NCI-H460 (cell line): ENCODE measurements around a stretch of chr3.

GRCh38 chr3:63159487-63159840 lies 118.6 kb upstream of the SYNPR start:
RAMPAGE:
- cytosol, long total RNA: no peak
- long total RNA: no peak
- nucleus, long total RNA: no peak

GRCh38 chr3:63953044-63953682 lies 70.1 kb downstream of the PSMD6 start:
RAMPAGE:
- cytosol, long total RNA: no peak
- long total RNA: no peak
- nucleus, long total RNA: no peak

DNA sequence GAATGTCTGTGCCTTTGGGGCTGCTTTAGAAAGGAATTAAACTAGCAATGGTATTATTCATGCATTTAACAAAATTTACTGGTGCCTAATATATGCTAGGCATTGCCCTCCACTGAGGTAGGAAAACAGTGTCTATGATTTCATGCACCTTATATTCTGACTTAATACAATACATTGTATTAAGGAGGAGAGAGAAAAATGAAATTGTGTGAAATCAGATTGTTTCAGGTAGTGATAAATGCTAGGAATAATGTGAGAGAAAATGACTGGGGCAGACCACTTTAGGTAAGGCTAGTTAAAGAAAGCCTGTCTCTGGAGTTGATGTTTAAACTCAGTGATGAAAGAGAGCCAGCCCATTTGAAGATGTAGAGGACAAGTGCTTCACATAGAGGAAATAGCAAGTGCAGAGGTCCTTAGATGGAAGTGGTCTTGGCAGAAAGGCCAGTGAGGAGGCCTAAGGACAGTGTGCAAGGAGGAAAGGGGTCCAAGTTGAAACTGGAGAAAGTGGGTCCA lies 63.4 kb downstream of the PSMD6 start:
RAMPAGE:
- cytosol, long total RNA: no peak
- long total RNA: no peak
- nucleus, long total RNA: no peak

RAMPAGE:
- cytosol, long total RNA: no peak
- long total RNA: no peak
- nucleus, long total RNA: no peak
Observed at GRCh38 chr3:63966942-63967386, 56.3 kb downstream of the PSMD6 start.

RAMPAGE:
- cytosol, long total RNA: no peak
- long total RNA: no peak
- nucleus, long total RNA: no peak
Observed at GRCh38 chr3:63995860-63996522, 27.3 kb downstream of the PSMD6 start.

DNA sequence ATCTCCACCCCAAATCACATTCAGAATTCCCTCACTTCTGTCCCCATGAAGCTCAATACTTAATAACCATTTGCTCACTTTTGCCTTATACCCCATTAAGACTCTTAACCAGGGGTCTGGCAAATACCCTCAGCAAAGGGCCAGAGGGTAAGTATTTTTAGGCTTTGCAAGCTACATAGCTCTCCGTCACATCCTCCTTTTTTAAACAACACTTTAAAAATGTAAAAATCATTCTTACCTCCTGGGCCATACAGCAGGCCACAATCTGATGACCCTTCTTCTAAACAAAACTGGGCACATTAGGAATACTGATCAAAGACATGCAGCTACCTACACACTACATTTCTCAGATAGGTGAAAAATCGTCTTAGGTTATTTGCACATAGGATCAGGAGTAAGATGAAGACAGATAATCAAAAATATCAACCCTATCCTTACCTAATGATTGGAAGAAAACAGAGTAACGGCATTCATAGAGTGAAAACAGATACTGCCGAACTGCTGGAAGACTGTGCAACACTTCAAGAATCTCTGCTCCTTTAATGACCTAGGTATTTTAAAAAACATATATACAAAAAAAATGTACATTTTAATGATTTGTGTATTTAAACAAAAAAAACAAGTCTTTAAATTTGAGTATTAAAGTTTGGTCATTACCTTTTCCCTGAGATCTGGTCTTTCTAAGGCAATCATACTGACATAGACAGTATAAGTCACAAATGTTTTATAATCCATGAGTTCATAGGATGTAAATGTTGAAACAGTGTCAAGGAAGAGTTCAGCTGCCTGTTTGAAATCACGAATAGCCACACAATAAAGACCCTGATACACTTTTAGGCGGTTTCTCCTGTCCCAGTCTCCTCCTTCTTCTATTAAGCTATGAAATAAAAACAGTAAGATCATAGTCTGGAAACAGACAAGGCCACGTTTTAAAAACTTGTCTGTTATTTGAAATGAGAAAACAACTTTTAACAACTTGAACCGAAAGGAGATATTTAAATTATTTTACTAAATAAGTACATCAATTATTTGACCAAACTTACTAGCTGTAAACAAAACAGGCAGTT lies 4.8 kb downstream of the PSMD6 start:
RAMPAGE:
- cytosol, long total RNA: no peak
- long total RNA: no peak
- nucleus, long total RNA: no peak

DNA sequence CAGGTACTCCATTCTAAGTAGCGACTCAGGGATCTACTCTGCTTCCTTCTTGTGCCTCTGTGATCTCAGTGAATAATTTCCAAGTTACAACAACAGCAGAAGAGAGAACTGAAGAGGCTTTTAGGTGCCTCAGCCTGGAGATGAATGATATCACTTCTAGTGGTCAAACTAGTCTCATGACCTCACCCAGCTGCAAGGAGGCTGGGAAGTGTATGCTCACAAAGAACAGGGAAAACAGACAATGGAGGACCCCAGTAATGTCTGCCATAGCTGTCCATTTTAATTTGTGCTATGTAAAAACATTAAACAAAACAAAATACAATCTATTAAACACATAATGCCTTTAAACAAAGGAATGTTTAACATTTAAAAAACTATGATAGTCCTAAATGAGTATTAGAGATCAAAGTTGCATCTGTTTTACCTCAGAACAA lies 4.7 kb upstream of the PRICKLE2 start:
RAMPAGE:
- cytosol, long total RNA: no peak
- long total RNA: no peak
- nucleus, long total RNA: no peak

DNA sequence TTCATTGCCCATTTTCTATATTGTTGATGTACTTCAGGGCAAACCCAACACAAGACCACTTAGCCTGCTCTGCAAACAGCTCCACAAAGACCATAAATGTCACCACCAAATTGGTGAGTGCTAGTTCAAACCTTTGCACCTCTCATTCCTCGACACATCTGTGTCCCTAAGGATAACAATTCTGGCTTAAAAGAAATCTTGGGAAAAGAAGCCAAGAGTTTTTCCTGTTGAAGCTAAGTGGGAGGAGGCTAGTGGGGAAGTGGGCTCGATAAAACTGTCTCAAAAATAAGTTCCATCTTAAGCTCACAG lies 40.3 kb upstream of the PRICKLE2 start:
RAMPAGE:
- cytosol, long total RNA: no peak
- long total RNA: no peak
- nucleus, long total RNA: no peak

DNA sequence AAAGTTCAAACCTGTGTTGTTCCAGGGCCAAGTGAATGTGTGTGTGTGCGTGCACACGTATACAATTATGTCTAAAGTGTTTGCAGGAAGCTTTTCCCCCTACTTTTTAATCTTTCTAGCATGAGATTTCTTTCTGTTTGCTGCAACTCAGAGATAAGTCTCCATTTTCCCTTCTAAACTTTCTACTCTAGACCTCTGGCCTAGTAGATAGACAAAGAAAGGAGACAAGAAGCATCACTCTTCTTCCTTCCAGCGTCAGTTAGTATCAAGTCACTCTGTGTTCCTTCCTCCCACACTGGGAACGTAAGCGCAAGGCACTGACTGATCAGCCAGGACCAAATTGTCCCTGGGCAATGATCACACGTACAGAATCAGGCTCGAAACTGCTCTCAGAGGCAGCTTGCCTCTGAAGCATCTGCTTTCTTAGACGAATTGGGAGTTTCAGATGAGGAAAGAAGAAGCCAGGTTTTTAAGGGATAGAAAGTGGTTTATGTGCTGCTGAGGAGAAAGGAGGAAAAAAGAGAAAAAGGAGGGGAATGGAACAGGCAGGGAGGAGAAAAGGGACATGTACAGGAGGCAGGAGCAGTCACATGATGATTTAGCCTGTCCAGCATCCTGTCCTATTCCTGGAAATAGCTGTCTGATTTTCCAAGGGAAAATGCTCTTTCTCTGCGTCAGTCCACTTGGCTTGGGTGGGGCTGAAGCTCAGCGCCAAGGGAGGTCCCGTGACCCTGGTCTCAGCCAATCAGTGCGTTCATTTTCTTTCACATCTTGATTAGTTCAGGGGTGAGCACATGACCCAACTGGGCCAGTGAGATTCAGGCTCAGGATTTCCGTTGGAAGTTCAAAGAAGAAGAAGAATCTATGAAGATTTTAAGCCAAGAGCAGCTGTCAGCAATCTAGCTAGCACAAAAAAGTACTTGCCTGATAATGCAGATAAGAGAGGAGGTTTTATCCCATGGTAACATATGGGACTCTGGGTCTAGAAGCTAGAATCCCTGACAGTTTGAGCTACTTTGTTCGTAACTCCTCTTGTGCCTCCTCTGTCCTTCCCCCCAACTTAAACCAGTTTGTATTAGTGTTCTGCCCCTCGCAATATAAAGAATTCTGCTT lies 102.0 kb upstream of the PRICKLE2 start:
RAMPAGE:
- cytosol, long total RNA: no peak
- long total RNA: no peak
- nucleus, long total RNA: no peak

DNA sequence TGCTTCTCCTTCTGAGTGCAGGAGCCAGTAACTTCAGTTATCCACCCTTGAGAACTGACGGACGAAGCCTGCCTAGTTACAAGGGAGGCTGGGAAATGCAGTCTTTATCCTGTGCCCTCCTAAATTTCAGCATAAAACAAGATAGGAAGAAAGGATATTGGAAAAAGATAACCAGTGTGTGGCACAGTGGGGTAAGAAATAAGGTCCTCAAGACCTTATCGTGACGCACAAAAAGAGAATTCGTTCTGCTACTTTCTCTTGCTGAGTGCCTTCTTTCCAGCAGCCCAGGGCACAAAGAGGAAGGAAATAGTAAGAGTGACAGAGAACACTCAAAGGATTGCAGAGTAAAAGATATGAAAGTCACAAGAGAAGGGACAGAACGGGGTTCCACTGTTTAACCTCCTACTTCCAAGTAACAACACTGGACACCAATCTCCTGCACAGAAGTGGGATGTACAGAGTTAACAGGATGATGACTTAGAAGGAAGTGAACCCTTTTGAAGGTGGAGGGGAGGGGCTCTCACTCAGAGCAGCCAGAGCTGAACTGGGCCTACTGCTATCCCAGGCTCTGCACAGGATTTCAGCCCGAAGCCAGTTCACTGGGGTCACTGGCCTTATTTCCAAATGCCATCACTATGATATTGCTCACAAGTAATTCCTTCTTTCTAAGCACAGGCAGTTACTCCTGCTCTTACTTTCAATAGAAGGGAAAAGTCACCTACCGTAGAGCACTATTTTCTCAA lies 130.1 kb upstream of the PRICKLE2 start:
RAMPAGE:
- cytosol, long total RNA: no peak
- long total RNA: no peak
- nucleus, long total RNA: no peak

DNA sequence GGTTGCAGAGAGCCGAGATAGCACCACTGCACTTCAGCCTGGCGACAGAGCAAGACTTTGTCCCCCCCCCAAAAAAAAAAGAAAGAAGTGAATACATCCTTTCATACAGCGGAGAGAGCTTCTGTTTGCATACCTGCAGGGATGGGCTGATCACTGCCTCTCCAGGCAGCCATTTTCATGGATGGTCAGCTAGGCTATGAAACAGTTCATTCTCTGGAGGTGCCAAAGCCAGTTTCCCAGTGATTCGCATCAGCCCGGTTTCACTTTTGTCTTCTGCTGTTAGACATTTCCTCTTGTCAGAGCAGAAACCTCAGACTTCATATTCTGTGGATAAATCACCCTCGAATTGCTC lies 225.7 kb downstream of the ADAMTS9 start:
RAMPAGE:
- cytosol, long total RNA: no peak
- long total RNA: no peak
- nucleus, long total RNA: no peak

RAMPAGE:
- cytosol, long total RNA: no peak
- long total RNA: no peak
- nucleus, long total RNA: no peak
Observed at GRCh38 chr3:64546665-64547089, 141.1 kb downstream of the ADAMTS9 start.

RAMPAGE:
- cytosol, long total RNA: no peak
- long total RNA: no peak
- nucleus, long total RNA: no peak
Observed at GRCh38 chr3:64728901-64729296, 41.1 kb upstream of the ADAMTS9 start.

DNA sequence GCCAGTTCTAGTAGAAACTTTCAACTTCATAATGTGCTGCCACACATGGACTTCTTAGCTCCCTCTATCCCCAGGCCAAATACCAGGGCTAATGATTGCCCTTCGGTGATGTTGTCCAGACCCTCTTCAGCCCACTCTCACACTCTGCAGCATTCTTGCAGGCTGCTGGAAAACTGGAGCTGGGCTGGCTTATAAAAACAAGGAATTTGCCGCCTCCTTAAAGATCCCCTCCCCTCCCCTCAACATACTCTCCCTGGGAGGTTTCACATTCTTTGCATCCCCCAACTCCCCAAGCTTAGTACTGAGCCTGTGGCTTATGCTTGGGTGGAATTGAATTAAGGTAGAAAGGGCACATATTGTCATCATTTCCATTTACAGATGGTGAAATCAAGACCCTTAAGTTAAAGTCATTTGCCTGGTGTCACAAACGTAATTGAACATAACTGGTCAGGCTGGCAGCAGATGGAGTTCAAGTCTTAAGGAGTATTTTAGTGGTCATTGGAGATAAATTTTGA lies 222.3 kb upstream of the ADAMTS9 start:
RAMPAGE:
- cytosol, long total RNA: no peak
- long total RNA: no peak
- nucleus, long total RNA: no peak

RAMPAGE:
- cytosol, long total RNA: no peak
- long total RNA: no peak
- nucleus, long total RNA: no peak
Observed at GRCh38 chr3:65581582-65582541, 456.9 kb downstream of the MAGI1 start.

DNA sequence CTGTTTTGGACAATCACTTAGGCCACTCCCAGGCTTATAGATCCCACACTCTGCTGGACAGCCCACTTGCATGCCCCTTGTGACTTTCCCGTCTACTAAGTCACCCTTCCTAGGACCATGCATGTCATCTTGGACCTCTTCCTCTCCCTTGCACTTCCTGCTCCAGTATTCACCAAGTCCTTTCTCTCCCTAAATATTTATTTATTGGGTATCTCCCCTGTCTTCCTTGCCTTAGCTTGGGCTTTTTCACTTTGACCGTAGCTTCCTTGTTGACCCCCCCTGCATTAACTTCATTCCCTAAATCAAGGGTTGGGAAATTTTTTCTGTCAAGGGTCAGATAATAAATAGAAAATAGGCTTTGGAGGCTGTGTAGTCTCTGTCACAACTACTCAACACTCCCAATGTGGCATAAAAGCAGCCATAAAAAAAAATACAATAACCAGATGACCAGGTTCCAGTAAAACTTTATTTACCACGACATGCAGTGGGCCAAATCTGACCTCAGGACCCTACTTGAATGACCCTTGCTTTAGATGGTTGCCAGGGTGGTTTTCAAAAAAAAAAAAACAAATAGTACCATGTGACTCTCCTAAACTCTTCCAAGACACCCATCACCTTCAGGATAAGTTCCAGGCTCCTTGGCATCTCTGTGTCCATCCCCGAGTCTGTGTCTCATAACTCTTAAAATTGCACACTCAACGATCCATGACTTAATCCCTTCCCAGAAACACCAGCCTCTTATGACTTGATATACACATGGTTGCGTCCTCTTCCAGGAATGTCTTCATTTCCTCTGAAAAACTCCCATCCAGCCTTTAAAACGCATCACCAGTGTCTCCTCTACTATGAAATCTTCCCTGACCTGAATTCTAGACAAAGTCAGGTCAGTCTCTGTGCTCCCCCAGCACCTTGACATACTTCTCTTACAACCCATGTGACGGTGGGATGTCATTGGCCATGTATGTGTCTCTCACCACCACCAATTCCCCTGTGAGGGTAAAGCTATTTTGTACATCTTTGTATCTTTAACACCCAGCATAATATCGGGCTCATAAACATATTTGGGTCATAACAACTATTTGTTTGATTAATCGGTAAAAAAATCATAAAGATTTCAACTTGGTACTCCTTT lies 449.1 kb downstream of the MAGI1 start:
RAMPAGE:
- cytosol, long total RNA: no peak
- long total RNA: no peak
- nucleus, long total RNA: no peak

RAMPAGE:
- cytosol, long total RNA: no peak
- long total RNA: no peak
- nucleus, long total RNA: no peak
Observed at GRCh38 chr3:65597763-65598594, 440.7 kb downstream of the MAGI1 start.

DNA sequence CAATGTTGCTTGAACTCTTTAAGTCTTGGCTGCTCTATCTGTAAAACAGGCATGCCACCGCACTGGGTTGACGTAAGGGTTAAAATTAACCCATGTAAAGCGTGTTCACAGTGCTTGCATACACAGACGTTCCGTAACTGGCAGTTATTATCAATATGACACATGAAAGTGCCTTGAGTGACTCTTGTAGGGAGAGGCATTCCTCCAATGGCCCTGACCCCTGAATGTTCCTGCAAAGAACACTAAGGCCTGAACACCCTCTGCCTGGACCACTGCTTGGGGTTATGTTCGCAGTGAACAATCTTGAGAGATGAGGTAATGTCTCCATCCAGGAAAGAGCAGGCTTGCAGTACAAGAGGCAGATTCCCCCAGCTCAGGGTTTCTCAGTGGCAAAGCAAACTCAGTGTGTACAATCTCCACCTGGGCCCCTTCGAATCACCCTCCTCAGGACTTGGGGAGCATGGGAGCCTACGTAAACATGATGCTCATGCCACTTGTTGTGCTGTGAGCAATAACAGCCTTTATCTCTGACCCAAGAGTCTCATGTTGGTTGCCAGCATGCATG lies 324.6 kb downstream of the MAGI1 start:
RAMPAGE:
- cytosol, long total RNA: no peak
- long total RNA: no peak
- nucleus, long total RNA: no peak

DNA sequence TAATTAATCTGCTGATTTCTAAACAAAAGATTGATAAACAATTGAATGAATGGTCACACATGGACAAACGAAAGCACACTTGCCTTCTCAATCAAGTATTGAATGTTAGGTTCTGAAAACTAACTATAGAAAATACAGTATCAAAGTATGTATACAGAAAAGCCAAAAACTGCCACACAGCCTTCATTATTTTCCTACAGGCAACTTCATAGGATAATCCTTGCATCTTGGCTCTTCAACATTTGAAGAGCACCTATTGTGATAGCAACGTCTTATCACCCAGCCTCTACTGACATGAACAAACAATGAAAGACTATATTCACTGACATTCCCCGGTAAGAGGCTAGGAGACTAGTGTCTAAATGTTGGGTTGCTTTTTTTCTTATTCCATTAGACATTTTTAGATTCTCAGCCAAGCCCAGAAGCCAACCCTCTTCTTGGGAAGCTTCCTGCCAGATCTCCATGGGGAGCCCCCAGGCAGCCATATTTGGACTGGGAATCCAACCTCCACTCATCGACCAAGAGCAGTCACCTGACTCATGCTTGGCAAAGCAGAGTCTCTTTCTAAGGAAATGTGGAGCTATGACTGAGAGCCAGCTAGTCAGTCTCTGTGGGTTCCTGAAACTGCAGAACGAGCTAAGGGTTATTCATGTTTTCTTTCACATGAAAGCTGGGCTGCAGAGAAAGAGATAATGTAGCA lies 227.6 kb downstream of the MAGI1 start:
RAMPAGE:
- cytosol, long total RNA: no peak
- long total RNA: no peak
- nucleus, long total RNA: no peak

RAMPAGE:
- cytosol, long total RNA: no peak
- long total RNA: no peak
- nucleus, long total RNA: no peak
Observed at GRCh38 chr3:66039502-66040073, 870 bp upstream of the MAGI1 start.